ENCODE measurements around a stretch of chr5.

- RRBS, result 88% methylated on average over 2 of the region's 16 CpGs
CAGE:
- cytosol, long polyA plus RNA, result no peak
- long polyA plus RNA, result no peak
- nucleus, long polyA plus RNA, result no peak
These were observed 5.8 kb downstream of the CYFIP2 start for GRCh38 chr5:157271511-157272407.

DNA sequence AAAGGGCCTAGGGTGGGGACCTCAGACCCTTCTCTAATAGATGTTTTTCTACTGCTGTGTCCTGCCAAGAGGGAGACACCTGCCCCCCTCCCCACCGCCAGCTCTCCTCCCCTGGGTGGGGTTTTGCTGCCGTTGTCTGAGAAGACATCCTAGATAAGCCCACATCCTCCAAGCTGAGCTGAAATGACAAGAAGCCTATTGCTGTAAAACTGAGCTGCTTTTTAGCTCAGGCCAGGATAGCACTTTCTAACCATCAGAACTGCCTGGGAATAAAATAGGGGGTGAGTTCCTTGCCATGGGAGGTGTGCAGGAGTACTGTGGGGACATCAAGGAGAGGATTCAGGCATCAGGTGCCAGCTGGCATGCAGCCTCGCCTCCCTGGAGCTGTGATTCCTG lies 37.8 kb downstream of the CYFIP2 start:
- RRBS, result no CpG with 5 or more reads among the region's 3 CpGs
CAGE:
- cytosol, long polyA plus RNA, result no peak
- long polyA plus RNA, result no peak
- nucleus, long polyA plus RNA, result no peak

GRCh38 chr5:157446905-157447461 lies 13.0 kb upstream of the NIPAL4 start:
- RRBS, result no CpG with 5 or more reads among the region's 11 CpGs
CAGE:
- cytosol, long polyA plus RNA, result no peak
- long polyA plus RNA, result no peak
- nucleus, long polyA plus RNA, result no peak

DNA sequence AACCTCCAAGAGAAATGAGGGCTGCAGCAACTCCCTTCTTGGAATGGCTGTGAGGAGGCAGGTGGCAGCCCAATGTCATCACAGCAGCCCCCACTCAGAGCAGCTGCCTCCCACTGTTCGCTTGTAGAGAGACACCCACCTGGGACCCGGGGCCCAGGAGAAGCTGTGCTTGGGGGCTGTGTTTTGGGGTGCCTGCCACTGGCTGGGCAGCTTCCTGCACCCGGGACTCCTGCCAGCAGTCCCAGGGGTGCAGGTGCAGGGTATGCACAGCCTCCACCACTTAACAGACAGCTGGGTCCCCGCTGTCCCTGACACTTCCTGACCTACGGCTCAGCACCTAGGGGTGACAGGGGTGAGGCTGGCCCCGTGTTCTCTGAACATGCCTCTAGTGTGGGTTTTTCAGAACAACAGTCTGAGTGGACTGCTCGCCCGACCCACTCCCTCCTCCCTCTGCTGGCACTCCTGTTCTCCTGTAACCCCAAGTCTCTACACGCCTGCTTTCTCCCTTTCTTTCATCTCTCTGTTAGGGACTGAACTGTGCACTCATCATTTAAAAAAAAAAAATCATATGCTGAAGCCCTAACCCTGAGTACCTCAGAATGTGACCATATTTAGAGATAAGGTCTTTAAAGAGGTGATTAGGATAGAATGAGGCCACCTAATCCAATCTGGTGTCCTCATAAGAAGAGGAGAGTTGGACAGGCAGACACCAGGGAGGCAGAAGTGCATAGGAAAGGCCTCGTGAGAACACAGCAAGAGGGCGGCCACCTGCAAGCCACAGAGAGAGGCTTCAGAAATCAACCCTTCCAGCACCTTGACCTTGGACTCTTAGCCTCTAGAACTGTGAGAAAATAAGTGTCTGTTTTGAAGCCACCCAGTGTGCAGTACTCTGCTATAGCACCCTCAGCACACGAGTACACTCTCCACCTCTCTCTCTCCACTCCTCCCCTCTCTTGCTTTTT lies 26.5 kb downstream of the NIPAL4 start:
- RRBS, result 89% methylated on average over 2 of the region's 12 CpGs
CAGE:
- cytosol, long polyA plus RNA, result no peak
- long polyA plus RNA, result no peak
- nucleus, long polyA plus RNA, result no peak

GRCh38 chr5:157496699-157497184 lies 36.7 kb downstream of the NIPAL4 start:
- RRBS, result no CpG with 5 or more reads among the region's 8 CpGs
CAGE:
- cytosol, long polyA plus RNA, result no peak
- long polyA plus RNA, result no peak
- nucleus, long polyA plus RNA, result no peak

DNA sequence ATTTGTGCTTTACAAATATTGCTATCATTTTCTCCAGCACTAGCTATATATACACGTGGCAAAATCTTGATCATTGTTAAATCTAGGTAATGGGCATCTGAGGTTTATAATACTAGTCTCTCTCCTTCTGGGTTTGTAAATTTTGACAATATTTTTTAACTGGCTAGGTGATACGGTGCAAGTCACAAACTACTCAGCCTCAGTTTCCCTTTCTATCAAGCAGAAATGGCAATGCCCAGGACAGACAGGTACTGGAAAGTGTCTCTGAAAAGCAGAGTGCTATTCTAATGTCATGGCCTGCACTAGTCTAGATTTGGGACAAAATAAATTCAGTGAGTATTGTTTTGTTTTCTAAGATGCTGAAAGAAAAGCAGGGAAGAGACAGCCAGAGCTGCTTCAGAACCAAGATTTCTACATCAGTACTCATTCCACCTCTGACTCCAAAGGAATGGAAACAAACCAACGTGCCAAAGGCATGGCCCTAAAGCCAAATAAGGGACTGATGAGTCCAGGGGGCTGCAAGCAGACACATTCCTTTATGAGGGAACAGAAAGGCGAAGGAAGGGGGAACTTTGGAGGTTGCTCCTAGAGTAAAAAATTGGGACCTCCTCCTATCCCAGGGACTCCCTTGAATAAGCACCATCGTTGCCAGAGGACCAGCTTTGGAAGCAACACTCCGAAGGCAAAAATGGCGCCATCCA lies 31.9 kb downstream of the ADAM19 start:
- RRBS, result no CpG with 5 or more reads among the region's 7 CpGs
CAGE:
- cytosol, long polyA plus RNA, result no peak
- long polyA plus RNA, result no peak
- nucleus, long polyA plus RNA, result no peak

DNA sequence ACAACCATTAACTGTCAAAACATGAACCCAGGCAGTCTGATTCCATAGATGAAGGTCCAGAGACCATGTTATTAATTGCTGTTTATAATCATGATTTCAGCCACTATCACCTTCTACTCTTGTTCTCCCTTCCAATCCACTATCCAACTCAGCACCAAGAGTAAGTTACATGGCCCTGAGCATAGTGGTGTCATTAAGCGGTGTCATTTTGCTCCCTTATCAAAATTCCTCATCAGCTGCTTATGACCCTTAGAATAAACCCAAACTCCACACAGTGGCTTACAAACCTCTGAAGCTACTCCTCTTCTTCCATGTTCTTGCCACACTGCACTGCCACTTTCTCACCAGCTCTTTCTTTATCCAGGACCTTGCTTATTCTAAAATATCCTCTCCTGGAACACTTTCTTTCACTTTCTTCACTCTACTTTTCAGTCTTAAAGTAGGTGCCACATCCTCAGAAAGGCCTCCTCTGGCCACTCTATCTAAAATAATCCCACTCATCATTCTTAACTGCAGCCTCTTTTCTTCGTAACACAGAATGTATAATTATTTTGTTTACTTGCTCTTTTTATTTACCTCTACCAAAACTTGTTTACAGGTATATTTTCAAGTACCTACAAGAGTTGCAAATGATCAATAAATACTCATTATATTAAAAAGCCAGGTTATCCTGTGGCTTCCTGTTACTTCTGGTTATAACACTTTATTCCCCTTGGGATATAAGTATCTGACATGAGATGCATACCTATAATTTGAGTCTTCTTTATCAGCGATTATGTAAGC lies 22.4 kb downstream of the CLINT1 start:
- RRBS, result no CpG with 5 or more reads among the region's 3 CpGs
CAGE:
- cytosol, long polyA plus RNA, result no peak
- long polyA plus RNA, result no peak
- nucleus, long polyA plus RNA, result no peak

DNA sequence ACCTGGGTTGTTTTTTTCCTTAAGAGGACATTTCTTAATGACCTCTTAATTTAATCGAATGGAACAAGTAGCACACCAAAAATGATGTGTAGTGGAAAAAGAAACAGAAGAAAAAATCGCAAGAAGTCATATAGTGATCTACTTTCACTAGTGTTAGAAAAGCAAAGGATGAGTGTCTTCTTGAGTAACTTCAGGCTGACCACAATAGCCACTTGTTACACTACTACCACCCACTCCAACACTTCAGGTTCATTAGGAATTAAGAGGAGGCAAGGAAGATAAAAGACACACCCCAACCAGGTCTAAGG lies 815 bp downstream of the CLINT1 start:
- RRBS, result no CpG with 5 or more reads among the region's 2 CpGs
CAGE:
- cytosol, long polyA plus RNA, result no peak
- long polyA plus RNA, result no peak
- nucleus, long polyA plus RNA, result no peak

GRCh38 chr5:157917989-157918274 lies 59.0 kb upstream of the CLINT1 start:
- RRBS, result no CpG with 5 or more reads among the region's 2 CpGs
CAGE:
- cytosol, long polyA plus RNA, result no peak
- long polyA plus RNA, result no peak
- nucleus, long polyA plus RNA, result no peak

GRCh38 chr5:158390502-158390921 lies 531.6 kb upstream of the CLINT1 start:
- RRBS, result no CpG with 5 or more reads among the region's 3 CpGs
CAGE:
- cytosol, long polyA plus RNA, result no peak
- long polyA plus RNA, result no peak
- nucleus, long polyA plus RNA, result no peak

GRCh38 chr5:158431800-158432217 lies 572.9 kb upstream of the CLINT1 start:
- RRBS, result no CpG with 5 or more reads among the region's 1 CpG
CAGE:
- cytosol, long polyA plus RNA, result no peak
- long polyA plus RNA, result no peak
- nucleus, long polyA plus RNA, result no peak

- RRBS, result no CpG with 5 or more reads among the region's 7 CpGs
CAGE:
- cytosol, long polyA plus RNA, result no peak
- long polyA plus RNA, result no peak
- nucleus, long polyA plus RNA, result no peak
These were observed 101.8 kb downstream of the EBF1 start for GRCh38 chr5:158997760-158998440.

GRCh38 chr5:159162737-159163705 lies 46.3 kb downstream of the RNF145 start:
- RRBS, result no CpG with 5 or more reads among the region's 2 CpGs
CAGE:
- cytosol, long polyA plus RNA, result no peak
- long polyA plus RNA, result no peak
- nucleus, long polyA plus RNA, result no peak

DNA sequence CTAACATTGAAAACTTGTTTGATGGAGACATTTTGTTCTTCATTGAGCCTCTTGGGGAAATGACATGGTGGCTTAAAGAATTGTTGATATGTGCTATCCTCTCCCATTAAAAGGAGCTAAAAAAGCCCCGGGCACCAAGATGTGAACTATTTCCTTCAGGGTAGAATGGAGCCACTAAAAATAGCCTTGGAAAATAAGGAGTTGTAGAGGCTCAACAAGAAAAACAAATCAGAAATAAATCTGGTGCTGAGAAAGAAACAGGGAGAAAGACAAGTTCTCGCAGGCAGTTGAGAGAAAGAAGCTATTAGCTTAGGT lies 134.7 kb upstream of the ADRA1B start:
- RRBS, result no CpG with 5 or more reads among the region's 2 CpGs
CAGE:
- cytosol, long polyA plus RNA, result no peak
- long polyA plus RNA, result no peak
- nucleus, long polyA plus RNA, result no peak

DNA sequence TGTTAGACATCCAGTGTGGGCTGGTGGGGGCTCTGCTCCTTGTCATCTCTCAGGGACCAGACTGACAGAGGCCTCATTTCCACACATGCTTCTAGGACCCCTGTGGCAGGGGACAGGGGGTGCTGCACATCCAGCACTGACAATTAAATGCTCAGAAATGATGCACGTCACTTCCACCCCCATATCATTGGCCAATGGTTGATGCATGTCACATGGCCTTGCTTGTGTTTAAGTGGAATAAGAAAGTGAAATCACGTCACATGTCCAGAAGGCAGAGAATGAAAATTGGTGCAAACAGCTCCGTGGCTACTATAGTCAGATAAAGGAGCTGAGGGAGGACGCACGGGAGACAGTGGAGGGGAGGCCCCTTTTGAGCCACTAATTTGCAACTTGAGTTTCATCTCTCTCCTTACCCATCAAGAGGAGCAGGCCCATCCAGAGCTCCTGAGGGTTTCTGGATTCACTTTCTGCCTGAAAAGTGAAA lies 134.1 kb upstream of the ADRA1B start:
- RRBS, result no CpG with 5 or more reads among the region's 5 CpGs
CAGE:
- cytosol, long polyA plus RNA, result no peak
- long polyA plus RNA, result no peak
- nucleus, long polyA plus RNA, result no peak

- RRBS, result no CpG with 5 or more reads among the region's 9 CpGs
CAGE:
- cytosol, long polyA plus RNA, result no peak
- long polyA plus RNA, result no peak
- nucleus, long polyA plus RNA, result no peak
These were observed 3.2 kb upstream of the ADRA1B start for GRCh38 chr5:159912924-159913687.

GRCh38 chr5:160007627-160007988 lies 1.3 kb upstream of the TTC1 start:
- RRBS, result no CpG with 5 or more reads among the region's 3 CpGs
CAGE:
- cytosol, long polyA plus RNA, result no peak
- long polyA plus RNA, result no peak
- nucleus, long polyA plus RNA, result no peak

DNA sequence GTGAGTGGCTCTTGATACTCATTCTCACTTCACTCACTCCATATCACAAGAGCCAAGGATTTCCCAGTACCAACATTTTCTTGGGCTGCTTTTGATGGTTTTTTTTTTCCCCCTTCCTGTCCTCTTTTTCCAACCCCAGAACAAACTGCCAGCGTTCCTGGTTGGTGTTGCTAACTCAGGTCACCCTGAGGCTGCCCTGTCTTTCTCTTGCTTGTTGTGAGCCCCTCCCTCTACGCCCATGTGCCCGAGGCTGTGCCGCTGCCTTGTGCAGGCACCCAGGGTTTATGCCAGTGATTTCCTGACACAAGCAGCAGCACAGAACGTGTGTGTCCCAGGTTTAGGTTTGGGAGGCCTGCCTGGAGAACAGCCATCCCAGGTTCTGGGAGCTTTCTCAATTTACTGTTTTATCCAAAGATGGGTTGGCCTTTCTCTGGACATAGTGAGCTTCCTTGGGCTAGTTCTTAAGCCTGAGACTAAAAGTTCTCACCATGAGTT lies 53.8 kb downstream of the TTC1 start:
- RRBS, result no CpG with 5 or more reads among the region's 5 CpGs
CAGE:
- cytosol, long polyA plus RNA, result no peak
- long polyA plus RNA, result no peak
- nucleus, long polyA plus RNA, result no peak

GRCh38 chr5:160080313-160080871 lies 38.9 kb downstream of the PWWP2A start:
- RRBS, result no CpG with 5 or more reads among the region's 5 CpGs
CAGE:
- cytosol, long polyA plus RNA, result no peak
- long polyA plus RNA, result no peak
- nucleus, long polyA plus RNA, result no peak

GRCh38 chr5:160159888-160160854 lies 40.9 kb upstream of the PWWP2A start:
- RRBS, result no CpG with 5 or more reads among the region's 21 CpGs
CAGE:
- cytosol, long polyA plus RNA, result no peak
- long polyA plus RNA, result no peak
- nucleus, long polyA plus RNA, result start-site peak on the plus strand at chr5:160160061-160160343, 15 reads; start-site peak on the plus strand at chr5:160160506-160160602, 5 reads